Thoracic aorta (tissue), 1 donor: Measurements from ENCODE around the gene NXPH4.

DNA sequence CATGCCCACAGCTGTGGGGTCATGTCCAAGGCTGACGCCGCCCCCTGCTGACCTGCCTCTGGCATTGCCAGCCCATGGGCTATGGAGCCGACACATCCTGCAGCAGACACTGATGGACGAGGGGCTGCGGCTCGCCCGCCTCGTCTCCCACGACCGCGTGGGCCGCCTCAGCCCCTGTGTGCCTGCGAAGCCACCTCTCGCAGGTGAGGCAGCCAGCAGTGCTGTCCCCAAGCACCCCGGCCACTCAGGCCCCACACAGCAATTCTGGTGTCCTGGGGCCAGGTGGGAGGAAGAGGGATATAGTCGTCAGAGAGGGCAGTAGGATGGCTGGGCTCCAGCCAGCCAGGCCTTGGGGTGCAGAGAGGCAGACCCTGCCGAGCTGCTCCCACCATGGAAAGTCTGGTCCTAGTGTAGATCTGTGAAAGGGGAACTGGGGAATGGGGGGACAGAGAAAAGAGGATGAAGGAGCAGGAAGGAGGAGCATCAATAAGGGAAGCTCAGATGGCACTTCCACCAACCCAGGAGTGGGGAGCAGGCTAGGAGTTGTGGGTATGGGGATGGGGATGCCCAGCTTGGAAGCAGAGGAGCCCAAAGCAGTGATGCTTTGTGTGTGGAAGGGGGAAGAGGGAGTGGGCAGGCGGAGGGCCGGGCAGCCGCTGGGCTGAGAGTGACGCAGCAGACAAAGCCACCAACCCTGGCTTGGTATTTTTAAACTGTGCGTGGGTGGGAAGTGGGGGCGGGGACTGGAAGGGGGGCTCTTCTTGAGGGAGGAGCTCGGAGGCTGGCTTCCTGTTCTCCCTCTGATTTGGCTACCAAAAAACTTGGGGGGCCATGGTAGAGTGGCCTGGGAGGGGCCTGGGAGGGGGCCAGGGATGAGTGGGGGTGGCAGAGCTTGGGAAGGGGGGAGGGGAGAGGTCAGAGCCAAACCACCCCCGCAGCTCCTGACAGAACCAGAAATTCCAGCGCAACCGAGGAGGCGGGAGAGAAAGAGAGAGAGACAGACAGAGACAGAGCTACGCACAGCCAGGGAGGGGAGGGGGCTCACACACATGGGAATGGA is 4.8 kb downstream of the NAB2 start:
- RAMPAGE, long total RNA = no peak

DNA sequence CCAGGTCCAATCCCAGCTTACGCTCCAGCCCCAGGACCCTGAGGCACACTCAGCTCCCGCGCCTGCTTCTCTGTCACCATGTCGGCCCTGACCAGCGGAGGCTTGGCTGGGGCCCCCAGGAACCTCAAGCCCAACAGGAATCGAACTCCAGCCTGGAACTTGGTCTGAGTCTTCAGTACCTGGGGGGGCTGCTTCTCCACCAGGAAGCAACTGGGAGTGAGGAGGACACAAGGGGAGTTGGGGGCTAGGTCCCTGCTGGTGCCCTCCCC is 6.1 kb downstream of the STAT6 start:
- RAMPAGE, long total RNA = no peak

DNA sequence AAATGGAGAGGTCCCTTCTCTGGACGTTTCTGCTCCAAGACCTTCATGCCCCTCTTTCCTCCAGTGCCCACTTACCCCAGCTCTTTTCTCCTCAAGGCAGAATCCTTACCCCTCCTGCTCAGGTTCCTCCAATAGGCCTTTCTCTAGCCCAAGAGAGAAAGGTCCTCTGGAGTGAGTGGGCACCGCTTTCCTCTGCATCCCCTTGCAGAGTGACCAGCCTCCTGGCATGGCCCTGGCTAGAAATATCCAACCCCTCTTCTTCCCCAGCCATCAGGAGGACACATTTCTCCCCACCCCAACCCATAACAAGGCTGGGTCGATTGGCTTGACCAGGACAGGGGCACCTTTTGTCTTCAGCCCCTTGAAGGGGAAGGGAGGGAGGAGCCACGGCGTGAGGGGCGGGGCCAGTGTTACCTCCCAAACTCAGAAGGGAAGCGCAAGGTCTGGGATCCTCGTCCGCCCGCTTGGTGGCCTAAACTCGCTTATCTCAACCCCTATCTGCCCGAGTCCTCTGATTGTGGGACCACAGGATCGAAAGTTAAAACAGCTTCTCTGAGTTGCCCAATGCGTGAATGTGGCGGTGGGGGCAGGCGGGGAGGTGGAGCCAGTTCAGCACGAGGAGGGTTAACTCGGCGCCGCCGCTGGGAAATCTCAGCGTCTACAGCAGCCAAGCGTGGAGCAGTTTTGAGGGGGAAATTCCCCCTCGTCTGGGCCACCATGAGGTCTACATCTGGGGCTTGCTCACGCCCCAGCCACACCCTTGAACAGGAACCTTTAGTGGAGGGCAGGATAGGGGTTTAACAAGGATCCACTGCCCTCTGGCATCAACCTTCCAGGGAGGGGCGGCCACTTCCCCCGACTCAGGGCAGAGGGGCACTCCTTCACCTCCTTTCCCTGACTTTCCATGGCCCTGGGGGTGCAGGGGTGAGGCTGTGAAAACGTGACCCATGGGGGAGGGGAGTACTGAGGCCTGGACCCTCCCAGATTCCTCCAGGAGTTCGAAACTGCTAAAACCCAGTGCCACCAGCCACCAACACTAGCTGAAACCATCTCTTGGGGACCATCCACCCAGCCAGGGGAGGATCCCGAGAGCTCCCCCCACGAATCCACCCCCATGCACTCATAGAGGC is 829 bp downstream of the STAT6 start:
- RAMPAGE, long total RNA = no peak

GRCh38 chr12:57135358-57135835 is 7.1 kb downstream of the LRP1 start:
- RAMPAGE, long total RNA = no peak

DNA sequence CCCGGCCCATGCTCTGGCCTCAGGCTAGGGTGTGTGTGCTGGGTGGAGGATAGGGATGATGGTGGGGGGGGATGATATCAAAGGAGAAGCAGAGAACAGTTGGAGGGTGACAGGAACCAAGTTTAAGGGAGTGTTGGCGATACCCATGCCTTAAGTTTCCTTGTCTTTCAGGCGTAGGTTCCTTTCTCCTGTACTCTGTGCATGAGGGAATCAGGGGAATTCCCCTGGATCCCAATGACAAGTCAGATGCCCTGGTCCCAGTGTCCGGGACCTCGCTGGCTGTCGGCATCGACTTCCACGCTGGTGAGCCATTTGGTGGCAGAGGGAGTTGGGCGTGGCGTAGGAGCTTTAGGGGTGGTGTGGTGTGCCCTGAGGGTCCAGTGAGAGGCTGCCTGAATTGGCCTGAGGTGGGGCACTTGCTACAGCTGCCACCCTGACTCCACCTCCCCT is 33.4 kb upstream of the NXPH4 start:
- RAMPAGE, long total RNA = no peak

GRCh38 chr12:57185452-57186062 is 31.0 kb upstream of the NXPH4 start:
- RAMPAGE, long total RNA = start-site peak on the plus strand at chr12:57185810-57185888, 126 reads

DNA sequence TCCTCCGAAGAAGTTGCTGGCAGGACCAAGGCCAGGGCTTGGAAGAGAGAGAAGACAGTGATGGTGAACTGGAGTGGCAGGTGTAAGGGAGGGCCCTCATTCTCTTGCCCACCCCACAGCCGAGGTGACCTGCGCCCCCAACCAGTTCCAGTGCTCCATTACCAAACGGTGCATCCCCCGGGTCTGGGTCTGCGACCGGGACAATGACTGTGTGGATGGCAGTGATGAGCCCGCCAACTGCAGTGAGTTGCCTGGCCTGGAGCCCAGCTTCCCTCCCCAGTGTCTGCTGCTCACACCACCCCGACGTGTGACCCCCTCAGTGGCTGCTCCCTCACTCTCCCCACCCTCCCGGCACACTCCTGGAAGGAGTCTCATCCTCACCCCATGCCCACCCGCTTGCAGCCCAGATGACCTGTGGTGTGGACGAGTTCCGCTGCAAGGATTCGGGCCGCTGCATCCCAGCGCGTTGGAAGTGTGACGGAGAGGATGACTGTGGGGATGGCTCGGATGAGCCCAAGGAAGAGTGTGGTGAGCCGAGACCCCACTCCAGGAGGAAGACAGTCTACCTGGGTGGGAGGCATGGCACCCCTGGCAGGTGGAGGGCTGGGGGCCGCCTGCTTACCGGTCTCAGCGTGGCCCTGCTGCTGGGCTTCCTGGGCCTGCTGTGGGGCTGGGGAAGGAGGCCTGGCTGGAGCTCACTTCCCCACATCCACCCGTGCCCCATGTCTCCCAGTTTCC is 15.0 kb upstream of the NXPH4 start:
- RAMPAGE, long total RNA = no peak

DNA sequence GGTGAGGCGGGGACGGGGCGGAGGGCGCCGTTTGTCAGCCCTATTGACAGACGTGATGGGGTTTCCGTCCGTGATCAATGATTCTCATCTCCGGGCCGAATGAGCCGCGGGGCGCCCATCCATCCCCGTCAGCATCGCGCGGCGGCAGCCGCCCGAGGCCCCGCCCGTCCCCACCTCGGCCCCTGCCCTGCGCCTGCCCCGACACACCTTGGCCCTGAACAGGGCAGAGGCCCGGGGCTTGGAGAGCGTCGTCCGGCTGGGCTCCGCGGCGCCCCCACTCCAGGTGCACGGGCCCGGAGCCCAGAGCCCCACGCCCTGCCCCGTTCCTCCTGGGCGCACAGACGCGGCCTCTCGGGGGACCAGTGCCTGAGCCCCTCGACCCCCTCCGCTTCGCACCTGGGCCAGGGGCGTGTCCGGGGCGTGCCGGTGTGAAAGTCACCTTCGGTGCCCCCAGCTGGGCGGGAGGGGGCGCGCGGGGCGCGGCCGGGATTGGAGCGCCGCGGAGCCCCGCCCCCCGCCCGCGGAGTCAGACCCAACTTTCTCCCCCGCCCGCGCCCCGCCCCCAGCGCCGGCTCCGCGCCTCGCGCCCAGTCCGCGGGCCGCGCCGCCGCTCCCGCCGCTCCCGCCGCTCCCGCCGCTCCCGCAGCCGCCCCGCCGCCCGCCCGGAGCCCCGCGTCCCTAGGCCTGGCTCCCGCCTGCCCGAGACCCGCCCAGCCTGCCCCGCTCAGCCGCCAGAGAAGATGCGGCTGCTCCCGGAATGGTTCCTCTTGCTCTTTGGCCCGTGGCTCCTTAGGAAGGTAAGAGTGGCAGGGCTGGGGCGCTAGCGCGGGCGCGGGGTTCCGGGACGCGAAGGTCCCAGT is at the start of gene NXPH4:
TSS of gene NXPH4 (plus strand) at position 565 of the 860 bp plus-strand sequence.
- RAMPAGE, long total RNA = no peak

GRCh38 chr12:57230311-57231150 is 1.0 kb downstream of the SHMT2 start:
- RAMPAGE, long total RNA = no peak

DNA sequence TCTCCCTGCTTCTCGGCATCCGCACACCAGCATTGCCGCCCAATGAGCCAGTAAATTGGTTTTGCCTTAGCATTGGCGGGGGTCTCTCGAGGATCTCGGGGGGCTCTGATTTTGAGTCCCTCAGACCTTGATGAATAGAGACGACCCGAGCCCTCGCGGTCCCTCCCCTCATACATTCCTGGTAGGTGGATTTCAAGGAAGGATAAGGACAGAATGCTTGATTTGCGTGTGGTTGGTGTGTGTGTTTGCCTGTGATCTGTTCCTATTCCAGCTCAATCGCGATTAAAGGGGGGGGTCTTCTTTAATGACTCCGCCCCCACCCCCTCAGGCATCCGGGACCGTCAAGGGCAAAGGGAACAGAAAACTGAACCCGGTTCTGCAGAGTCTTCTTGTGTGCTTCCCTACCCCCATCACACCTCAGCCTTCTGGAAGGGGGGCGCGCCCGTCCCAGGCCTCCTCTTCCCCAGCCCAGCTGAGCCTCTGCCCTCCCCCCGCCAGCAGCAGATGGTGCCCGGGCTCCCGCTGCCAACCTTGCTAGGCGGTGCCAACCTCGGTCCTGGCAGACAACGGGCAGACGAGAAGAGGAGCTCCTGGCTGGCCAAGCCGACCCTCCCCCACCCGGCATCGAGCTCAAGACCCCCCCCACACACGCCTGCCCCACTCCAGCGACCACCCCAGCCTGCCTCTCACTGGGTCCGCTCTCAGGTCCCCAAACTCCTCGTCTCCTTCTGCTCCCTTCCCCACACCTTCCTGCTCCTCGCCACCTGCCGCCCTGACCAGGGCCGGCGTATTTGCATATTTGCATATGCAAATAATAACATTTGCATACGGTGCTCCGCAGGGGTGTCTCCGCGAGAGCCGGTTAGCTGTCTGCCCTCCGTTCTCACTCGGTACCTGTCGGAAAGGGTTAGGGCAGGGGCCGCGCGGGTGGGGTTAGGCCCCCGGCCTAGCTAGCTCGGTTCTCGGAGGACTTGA is 5.4 kb upstream of the NDUFA4L2 start:
- RAMPAGE, long total RNA = no peak

DNA sequence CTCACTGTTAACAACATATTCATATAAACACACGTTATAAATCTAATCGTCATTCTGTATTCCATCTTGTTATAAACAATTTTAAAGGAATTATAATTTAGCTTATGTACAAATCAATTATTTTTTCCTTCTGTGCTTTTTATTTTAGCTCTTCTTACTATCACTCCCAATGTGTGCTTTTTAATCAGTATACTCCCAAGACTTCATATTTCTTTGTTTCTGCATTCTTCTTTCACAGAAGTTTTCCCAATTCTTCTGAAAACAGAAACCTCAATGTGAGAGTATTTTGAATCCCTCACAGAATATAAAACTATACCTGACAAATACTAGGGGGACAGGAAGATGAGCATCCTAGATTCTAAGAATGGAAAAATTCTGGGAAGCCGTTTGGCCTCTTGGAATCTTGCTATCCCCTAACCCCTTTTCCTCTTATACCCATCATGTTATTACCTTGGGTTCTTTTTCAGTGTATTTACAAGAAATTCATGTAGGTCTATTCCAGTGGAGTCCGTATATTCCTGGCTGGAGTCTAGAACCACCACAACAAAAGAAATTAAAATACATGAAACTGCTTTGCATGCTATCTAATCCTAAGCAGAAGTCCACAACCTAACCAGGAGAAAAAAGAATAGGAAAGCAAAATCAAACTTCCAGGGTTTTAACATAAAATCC is 46.8 kb upstream of the STAC3 start:
- RAMPAGE, long total RNA = no peak

DNA sequence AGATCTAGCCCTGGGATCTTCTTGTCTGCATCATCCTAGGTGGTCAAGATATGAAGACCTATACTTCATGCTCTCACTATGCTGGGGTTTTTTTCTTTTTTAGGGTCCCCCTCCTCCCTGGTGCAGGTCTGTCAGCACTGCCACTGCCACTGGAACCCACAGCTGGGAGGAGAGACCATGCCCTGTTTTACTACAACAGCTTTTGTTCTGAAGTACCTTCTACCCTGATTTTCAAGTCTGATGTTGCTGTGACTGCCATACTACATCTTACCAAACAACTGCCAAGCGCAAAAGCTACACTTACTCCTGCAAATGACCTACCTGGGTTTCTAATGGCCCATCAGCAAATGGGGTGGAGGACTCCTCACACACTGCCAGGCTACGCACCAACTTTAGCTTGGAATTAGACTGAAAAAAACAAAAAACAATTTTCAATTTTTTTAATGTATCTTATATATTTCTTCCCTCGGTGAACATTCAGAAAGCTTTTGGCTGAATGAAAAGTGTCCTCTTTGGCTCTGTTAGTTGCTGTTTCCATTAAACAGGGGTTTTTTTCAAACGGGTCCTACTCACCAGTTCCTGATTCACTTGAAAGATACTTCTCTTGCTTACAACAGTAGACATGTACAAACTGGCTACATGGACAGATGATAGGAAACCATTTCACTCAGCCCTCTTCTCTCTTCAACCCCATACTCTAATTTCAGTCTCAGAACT is 48.9 kb upstream of the STAC3 start:
- RAMPAGE, long total RNA = no peak

GRCh38 chr12:57372077-57372452 is 58.8 kb downstream of the R3HDM2 start:
- RAMPAGE, long total RNA = no peak

- RAMPAGE, long total RNA = no peak
Observed at GRCh38 chr12:57451147-57451749, 3.9 kb upstream of the INHBE start.

GRCh38 chr12:57456497-57457015 is 1.4 kb downstream of the INHBE start:
- RAMPAGE, long total RNA = no peak

- RAMPAGE, long total RNA = no peak
Observed at GRCh38 chr12:57475146-57475645, 4.5 kb downstream of the ARHGAP9 start.

DNA sequence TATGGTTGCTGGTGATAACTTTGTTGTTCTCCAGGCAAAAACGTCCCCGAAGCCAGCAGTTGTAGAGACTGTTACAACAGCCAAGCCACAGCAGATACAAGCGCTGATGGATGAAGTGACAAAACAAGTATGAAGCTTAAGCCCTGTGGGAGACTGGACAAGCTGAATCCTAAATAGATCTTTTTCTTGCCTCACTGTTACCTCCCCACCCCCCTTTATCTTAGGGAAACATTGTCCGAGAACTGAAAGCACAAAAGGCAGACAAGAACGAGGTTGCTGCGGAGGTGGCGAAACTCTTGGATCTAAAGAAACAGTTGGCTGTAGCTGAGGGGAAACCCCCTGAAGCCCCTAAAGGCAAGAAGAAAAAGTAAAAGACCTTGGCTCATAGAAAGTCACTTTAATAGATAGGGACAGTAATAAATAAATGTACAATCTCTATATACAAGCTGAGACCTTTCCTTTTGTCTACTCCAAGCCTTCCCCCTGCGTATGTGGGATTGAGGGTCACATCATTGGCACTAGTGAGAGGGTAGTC is 4.0 kb downstream of the DDIT3 start:
- RAMPAGE, long total RNA = no peak

DNA sequence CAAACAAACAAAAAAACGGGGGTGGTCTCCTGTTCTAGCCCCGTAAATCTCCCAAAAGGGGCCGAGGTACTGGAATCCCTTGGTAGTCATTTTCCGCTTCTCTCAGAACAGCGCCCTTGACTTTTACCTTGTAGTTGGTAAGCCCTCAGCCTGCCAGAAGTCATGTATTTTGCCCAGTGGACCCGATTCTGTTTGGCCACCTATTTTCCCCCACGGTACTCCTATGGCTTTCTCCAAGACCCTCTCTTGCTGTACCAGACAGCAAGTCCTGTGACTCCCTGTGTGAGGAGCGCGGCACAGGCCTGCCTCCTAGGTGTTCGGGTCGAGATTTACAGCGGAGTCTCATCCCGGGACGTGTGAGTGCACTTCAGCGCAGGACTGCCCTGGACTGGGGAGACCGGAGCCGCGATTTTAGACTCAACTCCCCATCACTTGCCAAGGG is 1.1 kb upstream of the MBD6 start:
- RAMPAGE, long total RNA = no peak

DNA sequence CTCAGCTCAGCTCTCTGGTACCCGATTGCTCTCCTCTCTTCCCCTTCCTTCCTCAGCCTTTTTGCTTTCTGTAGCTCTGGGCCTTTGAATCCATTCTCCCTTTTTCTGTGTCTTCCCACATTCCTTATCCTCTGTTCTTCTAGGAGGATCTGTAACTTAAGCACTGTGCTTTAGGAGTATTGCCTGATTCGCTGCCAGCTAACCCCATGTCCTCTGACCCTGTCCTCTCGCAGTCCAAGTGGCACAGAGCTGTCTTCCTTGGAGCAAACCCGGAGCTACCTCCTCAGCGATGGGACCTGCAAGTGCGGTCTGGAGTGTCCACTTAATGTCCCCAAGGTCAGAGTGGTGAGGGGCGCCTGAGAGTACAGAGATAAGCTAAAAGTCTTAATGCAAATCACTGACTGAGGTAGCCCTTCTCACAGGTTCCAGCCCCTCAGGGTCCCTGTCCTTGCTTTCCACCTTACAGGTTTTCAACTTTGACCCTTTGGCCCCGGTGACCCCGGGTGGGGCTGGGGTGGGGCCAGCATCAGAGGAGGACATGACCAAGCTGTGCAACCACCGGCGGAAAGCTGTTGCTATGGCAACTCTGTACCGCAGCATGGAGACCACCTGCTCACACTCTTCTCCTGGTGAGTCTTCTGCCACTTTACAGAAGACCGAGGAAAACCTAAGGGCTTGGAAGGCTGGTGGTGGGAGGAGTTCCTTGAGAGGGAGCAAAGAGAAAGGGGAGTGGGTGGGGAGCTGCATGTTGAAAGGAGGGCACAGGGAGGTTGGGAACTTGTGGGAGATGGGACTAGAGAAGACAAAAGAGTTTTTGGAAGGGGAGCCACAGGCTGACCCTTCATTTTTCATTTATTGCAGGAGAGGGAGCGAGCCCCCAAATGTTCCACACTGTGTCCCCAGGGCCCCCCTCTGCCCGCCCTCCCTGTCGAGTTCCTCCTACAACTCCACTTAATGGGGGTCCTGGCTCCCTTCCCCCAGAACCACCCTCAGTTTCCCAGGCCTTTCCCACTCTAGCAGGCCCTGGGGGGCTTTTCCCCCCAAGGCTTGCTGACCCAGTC is 2.2 kb downstream of the MBD6 start:
- RAMPAGE, long total RNA = no peak

- RAMPAGE, long total RNA = no peak
Observed at GRCh38 chr12:57525548-57525949, 2.9 kb downstream of the MBD6 start.